Testis (tissue), 5 donors: ENCODE results near the genes NRG3 and LDB3.

DNA sequence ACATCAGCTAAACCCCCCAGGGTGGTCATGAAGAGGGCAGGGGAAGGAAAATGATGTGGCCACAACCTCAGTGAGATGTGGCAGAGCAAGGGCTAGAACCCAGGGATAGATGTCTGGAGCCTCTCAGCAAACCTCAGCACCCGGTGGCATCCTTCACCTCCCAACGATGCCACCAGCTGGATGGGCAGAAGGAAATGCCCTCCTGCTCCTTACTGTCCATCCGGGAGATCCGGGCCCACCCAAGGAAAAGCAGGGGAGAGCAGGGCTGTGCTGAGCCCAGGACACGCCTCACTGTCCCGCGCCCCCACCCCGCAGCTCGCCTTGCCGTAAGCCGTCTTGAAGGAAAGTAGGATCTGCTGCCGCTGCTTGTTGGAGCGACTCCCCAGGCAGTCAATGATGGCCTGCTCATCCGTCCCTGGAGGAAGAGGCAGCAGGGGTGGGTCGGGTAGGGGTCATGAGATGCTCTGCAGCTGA, 34.1 kb downstream of the PLAC9 start:
- PRO-cap, 3 experiments, result no peak in any of the 3 experiments
- RAMPAGE, long total RNA, 2 experiments, result no peak in any of the 2 experiments
- RRBS, result 90% methylated on average over 3 of the region's 15 CpGs

DNA sequence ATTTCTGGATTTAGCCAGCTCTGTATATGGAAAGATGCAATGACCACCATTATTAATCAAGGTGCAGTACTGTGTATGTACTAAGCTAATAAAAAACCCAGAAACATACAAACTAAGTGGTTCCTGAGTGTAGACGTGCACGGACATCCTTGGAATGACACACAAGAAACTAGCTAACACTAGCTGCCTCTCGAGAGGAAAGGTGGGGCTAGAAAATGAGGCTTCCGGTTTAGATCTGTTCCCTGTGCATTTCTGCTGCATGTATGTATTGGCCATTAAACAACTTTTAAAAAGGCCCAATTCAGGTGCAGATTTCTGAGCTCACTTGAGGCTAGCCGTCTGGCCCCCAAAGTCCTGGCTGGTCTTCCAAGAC, 29.1 kb downstream of the ANXA11 start:
- PRO-cap, 3 experiments, result no peak in any of the 3 experiments
- RAMPAGE, long total RNA, 2 experiments, result no peak in any of the 2 experiments
- RRBS, result no CpG with 5 or more reads among the region's 5 CpGs

DNA sequence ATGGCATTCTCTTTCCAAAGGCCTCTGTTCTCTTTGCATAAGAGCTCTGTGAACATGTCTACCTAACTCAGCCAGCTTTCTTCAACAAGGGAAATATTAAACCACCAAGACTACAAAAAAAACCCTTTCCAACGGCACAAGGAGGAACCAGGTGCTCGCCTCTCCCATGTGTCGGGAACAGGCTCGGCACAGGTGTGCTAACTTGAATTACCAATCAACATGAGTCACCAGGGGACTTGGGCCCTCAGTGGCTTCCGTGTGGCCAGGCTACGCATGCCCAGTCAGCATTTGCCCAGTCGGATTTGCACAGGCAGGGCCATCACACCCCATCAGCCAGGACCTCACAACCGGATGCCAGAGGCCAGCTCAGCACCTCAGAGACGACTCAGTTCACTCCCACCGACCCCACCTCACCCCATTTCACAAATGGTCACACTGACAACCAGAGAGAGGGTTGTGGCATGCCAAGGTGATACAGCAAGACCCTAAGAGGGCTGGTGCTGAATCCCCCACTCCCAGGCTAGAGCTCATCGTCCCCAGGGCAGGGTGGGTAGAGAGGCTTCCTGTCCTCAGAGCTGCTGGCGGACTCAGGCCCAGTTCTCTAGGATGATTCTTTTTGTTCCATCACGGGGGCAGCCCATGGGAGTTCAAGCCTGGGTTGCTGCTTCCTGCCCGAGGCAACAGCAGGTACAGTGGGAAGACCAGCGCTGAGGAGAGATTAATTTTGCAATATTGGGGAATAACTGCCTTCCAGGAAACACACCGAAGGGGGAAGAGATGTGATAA, 13.7 kb downstream of the ANXA11 start:
- PRO-cap, 3 experiments, result no peak in any of the 3 experiments
- RAMPAGE, long total RNA, 2 experiments, result no peak in any of the 2 experiments
- RRBS, result no CpG with 5 or more reads among the region's 16 CpGs

DNA sequence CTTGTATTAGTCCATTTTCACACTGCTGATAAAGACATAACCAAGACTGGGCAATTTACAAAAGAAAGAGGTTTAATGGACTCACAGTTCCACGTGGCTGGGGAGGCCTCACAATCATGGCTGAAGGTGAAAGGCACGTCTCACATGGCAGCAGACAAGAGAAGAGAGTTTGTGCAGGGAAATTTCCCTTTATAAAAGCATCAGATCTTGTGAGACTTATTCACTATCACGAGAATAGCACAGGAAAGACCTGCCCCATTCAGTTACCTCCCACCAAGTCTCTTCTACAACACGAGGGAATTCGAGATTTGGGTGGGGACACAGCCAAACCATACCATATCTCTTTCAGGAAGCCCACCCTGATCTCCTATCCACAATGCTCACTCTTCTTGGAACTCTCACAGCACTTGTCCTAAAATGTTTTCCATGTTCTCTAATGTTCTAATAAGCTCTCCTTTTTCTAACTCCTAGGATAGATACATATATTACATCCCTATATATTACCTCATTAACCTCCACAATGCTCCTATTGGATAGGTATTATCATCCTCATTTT, 9.6 kb downstream of the ANXA11 start:
- PRO-cap, 3 experiments, result no peak in any of the 3 experiments
- RAMPAGE, long total RNA, 2 experiments, result no peak in any of the 2 experiments
- RRBS, result no CpG with 5 or more reads among the region's 5 CpGs

- PRO-cap, 3 experiments, result peak in 3 of 3 experiments; most common plus-strand start chr10:80200173 (in 2); most common minus-strand start chr10:80199949 (in 3)
- RAMPAGE, long total RNA, 2 experiments, result no peak in any of the 2 experiments
- RRBS, result no CpG with 5 or more reads among the region's 9 CpGs
Observed at GRCh38 chr10:80199597-80200442, 5.5 kb downstream of the ANXA11 start.

- PRO-cap, 3 experiments, result peak in 2 of 3 experiments; most common plus-strand start chr10:80204481 (in 2)
- RAMPAGE, long total RNA, 2 experiments, result no peak in any of the 2 experiments
- RRBS, result no CpG with 5 or more reads among the region's 9 CpGs
Observed at GRCh38 chr10:80204115-80204686, 1.1 kb downstream of the ANXA11 start.

DNA sequence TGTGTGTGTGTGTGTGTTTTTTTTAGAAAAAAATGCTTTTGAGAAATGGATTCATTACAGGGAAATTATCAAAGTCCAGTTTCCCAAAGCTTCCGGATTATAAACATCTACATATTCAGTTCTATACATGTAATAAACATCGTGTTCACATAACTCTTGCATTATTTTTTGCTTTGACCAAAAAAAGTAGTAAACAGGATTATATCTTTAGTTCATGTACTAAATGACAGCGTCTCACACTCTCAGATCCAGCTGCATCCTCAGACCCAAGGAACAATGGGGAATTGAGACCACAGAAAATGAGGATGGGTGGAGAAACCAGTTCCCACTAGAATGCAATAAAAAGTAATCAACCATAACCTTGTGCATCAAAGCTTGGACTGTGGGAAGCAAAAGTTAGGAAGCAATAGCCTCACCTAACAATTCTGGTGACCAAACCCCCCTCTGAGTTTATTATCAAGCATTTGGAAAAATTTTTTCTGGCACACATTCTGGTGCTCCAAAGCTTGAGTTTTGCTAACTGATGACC, 904 bp upstream of the MAT1A start:
- PRO-cap, 3 experiments, result no peak in any of the 3 experiments
- RAMPAGE, long total RNA, 2 experiments, result no peak in any of the 2 experiments
- RRBS, result no CpG with 5 or more reads among the region's 3 CpGs

DNA sequence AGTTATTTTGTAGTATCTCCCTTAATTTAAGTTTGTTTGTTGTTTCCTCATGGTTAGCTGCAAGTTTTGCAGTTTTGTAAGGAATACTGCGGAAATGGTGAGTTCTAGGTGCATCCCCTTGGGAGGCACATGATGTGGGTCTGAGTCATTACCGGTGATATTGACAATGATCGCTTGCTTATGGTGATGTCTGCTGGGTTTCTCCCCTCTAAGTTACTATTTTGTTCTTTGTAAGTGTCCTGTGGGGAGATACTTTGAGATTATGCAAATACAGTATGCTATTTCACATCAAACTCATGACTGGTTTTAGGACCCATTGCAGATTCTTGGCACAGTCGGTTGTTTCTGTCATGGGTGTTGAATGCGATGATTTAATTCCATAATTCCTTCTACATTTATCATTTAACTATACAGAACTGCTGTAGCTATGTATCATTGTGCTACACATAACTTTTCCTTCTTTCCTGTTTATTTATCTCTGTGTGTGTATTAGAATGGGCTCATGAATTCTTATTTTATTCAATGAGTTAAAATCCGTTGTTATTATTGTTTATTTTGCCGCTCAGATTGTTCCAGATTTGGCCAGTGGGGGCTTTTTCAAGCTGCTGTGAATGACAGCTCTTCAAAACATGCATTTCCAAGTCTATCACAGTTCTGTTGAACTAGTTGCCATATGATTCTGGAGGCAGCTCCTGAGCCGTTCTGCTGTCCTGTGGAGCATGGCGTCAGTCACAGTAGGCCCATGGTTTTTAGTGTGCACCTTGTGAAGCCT, 18.3 kb downstream of the TSPAN14 start:
- PRO-cap, 3 experiments, result no peak in any of the 3 experiments
- RAMPAGE, long total RNA, 2 experiments, result no peak in any of the 2 experiments
- RRBS, result no CpG with 5 or more reads among the region's 9 CpGs

- PRO-cap, 3 experiments, result no peak in any of the 3 experiments
- RAMPAGE, long total RNA, 2 experiments, result no peak in any of the 2 experiments
- RRBS, result no CpG with 5 or more reads among the region's 6 CpGs
Observed at GRCh38 chr10:80489884-80490777, 36.0 kb downstream of the TSPAN14 start.

GRCh38 chr10:80517154-80518113, 20.3 kb upstream of the SH2D4B start:
- PRO-cap, 3 experiments, result no peak in any of the 3 experiments
- RAMPAGE, long total RNA, 2 experiments, result no peak in any of the 2 experiments
- RRBS, result no CpG with 5 or more reads among the region's 23 CpGs

DNA sequence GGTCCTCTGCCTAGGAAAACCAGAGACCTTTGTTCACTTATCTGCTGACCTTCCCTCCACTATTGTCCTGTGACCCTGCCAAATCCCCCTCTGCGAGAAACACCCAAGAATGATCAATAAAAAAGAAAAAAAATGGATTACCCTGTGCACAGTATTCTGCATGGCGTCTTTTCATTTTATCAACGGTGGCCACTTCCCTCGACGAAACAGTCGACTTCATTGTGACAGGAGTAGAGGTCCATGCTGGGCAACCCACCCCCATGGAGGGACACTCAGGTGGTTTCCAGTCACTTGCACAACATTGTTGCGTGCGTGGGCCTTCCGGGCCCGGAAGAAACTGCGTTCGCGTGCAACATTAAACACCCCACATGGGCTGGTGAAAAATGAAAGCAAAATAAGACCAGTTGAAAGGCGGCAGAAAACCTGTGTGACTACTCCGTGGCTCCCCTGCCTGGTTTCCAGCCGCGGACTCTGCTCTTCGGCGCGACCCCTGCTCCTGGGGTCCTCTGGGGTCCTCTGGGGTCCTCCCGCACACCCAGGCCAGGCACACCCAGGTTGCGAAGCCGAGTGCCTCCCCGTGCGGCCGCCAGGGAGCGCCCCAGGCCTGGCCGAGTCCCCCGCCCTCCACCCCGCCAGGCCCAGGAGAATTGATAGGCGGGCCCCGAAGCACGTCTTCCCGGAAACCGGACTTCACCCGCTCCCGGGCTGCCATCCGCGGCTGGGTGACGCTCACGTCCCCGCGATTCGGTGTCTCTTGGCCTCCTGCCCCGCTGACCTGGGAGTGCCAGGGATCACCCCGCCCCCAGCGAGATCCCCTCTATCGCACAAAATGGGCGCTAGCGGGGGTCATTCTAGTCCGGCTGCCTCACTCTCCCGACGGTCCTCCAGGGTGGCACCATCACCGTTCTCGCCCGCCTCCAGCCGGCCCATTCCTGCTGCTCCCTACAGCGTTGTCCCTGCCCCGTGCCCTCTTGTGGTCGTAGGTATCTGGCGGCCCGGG, 2.0 kb upstream of the SH2D4B start:
- PRO-cap, 3 experiments, result peak in 3 of 3 experiments; most common plus-strand start position 641 of the sequence (in 2); most common minus-strand start position 536 of the sequence (in 1)
- RAMPAGE, long total RNA, 2 experiments, result start-site peak on the minus strand in 1 of 2 experiments, centred at position 577 of the sequence, 15 reads per replicate
- RRBS, result 29% methylated on average over 12 of the region's 62 CpGs

DNA sequence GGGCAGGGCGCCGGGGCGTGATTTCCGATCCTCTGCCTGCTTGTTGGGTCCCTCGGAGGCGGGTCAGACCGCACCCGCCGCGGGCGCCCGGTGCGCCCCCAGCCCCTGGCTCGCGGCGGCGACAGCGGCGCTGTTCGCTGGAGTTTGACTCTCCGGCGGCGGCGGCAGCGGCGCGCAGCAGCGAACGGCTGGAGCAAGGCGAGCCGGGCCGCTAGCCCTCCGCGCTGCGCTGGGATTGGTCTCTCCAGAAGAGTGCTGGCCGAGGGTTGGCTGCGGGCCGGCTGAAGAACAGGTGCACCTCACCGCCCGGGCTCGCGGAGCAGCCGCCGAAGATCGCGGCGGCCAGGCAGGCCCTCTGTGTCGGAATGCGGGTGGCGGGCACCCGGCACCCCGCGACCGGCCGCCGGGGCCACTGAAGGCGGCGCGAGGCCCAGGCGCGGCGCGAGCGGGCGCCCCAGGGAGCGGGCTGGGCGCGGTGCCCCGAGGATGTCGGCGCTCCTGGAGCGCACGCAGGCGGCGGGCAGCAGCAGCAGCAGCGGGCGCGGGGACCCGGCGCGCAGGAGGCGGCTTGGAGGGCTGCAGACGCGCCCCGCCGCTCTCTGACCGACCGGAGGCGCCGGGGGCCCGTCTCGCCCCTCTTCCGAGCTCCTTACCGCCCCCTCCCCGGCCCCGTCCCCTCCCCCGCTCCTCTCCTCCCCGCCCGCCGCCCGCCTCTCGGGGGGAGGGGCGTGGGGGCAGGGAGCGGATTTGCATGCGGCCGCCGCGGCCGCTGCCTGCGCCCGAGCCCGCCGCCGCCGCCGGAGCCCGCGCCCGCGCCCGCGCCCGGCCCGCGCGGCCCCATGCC, at the start of gene NRG3:
Gene NRG3 (plus strand): TSS at position 744 of the 844 bp plus-strand sequence.
- PRO-cap, 3 experiments, result peak in 1 of 3 experiments; most common plus-strand start position 752 of the sequence (in 1)
- RAMPAGE, long total RNA, 2 experiments, result no peak in any of the 2 experiments
- RRBS, result 1% methylated on average over 68 of the region's 126 CpGs

DNA sequence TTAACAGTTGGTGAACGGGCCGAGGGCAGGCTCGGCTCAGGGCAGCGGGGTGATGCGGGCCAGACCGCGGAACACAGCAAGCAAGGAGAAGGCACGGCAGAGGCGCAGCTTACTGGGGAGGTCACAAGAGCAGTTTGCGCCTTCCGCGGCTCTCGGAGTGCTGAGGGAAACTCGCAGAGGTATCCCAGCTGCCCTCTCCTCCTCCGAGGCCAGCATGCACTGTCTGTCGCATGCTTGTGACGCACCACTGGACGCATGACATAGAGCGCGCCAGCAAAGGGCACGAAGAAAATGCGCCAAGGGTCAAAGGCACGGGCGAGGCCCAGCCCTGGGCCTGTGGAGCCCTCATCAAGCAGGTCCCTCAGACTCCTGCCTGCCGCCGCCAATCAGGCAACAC, 574.4 kb upstream of the GHITM start:
- PRO-cap, 3 experiments, result peak in 2 of 3 experiments; most common plus-strand start position 285 of the sequence (in 2); most common minus-strand start position 208 of the sequence (in 1)
- RAMPAGE, long total RNA, 2 experiments, result start-site peak on the plus strand in 2 of 2 experiments, centred at positions 280 to 286 of the sequence, 8 to 22 reads per replicate
- RRBS, result no CpG with 5 or more reads among the region's 26 CpGs

DNA sequence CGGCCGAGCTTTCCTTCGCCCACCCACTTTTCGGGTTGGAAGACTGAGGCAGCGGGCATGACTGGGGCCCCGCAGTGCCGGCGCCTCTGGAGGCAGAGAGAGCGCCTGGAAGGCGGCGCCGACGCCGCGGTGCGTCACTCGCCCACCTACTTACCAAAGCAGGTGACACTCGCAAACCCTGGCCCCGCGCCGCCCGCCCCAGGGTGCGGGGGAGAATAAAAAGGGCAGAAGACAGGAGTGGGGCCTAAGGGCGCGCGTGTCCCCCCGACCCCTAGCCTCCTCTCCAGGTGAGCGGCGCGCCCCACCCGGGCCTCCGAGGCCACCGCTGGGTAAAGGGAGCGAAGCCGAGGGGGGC, 34.2 kb upstream of the GRID1 start:
- PRO-cap, 3 experiments, result peak in 3 of 3 experiments; most common plus-strand start position 227 of the sequence (in 3); most common minus-strand start position 88 of the sequence (in 2)
- RAMPAGE, long total RNA, 2 experiments, result no peak in any of the 2 experiments
- RRBS, result 2% methylated on average over 4 of the region's 35 CpGs

GRCh38 chr10:86451735-86452552, 69.6 kb downstream of the WAPL start:
- PRO-cap, 3 experiments, result no peak in any of the 3 experiments
- RAMPAGE, long total RNA, 2 experiments, result no peak in any of the 2 experiments
- RRBS, result no CpG with 5 or more reads among the region's 8 CpGs

DNA sequence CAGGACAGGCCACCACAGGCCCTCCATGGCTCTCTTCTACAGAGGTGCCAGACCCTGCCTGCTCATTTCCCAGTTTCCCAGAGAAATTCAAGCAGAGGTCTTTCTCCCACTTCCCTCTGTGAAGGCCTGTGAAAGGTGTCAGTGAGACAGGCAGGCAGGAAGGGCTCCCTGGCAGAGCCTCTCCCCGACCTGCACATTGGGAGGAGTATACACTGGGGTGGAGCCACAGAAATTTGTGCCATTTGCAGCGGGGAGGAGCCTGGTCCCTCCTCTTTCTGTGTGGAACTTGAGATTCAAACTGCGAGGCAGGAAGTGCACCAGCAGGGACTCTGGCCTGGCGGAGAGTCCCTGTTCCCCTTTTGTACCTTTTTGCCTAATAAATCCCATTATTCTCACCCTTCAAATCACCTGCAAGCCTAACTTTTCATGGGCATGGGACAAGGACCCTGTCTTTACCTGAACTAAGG, 54.6 kb upstream of the OPN4 start:
- PRO-cap, 3 experiments, result no peak in any of the 3 experiments
- RAMPAGE, long total RNA, 2 experiments, result no peak in any of the 2 experiments
- RRBS, result no CpG with 5 or more reads among the region's 4 CpGs

DNA sequence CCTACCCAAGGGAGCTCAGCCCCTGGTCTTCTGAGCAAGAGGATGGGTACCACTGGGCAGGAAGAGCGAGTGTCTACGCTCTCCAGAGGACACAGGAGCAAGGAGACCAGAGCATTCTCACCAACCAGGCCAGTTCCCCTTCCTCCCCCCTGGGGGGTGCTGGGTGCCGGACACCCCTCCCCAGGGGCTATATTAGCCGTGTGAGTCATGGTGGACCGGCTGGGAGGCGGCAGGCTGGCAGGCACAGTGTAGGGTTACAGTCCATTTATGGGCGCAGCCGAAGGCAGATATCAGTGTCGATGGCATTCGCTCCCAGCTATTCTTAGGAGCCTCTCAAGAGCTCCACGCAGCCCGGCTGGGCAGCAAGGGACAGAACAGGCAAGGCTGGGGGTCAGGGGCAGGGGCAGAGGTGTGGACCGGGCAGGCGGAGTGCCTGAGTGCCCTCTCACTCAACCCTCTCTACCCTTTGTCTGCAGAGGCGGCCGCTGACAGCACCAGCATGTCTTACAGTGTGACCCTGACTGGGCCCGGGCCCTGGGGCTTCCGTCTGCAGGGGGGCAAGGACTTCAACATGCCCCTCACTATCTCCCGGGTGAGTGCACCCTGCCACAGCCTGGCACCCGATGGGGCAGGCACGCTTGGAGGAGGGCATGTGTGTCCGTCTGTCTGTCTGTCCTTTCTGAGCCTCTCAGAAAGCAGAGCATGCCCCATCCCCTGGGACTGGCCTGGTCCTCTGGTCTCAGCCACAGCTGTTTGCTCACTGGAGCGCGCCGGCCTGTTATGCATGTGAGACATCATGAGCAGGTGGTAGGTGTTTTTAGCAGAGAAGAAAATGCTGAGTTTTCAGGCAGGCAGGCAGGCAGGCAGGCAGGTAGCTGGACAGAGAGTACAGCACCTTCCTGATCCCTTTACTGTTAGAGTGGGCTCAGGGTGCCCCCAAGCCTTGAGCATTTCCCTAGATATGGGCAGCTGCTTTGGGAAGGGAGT, at the start of gene LDB3:
Gene LDB3 (plus strand): TSS at position 319 of the 987 bp plus-strand sequence.
- PRO-cap, 3 experiments, result peak in 1 of 3 experiments; most common plus-strand start position 319 of the sequence (in 1)
- RAMPAGE, long total RNA, 2 experiments, result start-site peak on the plus strand in 2 of 2 experiments, centred at positions 331 to 337 of the sequence, 12 to 15 reads per replicate
- RRBS, result 80% methylated on average over 6 of the region's 25 CpGs

DNA sequence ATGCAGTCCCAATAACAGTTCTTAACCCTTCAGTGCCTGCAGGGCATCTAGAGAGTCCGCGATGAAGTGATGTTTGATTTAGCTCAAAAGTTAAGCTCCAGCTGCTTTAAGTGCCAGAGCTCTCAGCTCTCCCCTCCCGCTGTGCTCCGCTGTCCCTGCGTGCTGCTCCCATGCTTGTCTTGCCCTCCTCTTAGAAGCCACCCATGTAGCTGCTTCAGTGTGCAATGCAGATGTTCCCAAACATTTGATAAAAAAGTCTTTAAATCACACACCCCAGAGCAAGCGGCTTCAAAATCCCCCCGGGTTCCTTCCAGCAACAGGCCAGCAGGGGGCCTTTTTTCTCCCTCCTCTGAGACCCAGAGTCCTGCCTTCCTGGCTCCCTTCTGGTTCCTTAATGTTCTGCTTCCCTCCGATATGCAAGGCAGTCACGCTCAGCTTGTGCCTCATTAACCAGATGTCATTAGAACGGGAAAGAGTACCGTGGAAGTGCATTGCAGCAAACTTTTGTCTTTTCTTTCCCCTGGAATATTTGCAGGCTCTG, 25.4 kb downstream of the LDB3 start:
- PRO-cap, 3 experiments, result peak in 3 of 3 experiments; most common plus-strand start position 446 of the sequence (in 2); most common minus-strand start position 385 of the sequence (in 3)
- RAMPAGE, long total RNA, 2 experiments, result no peak in any of the 2 experiments
- RRBS, result no CpG with 5 or more reads among the region's 11 CpGs

- PRO-cap, 3 experiments, result no peak in any of the 3 experiments
- RAMPAGE, long total RNA, 2 experiments, result no peak in any of the 2 experiments
- RRBS, result no CpG with 5 or more reads among the region's 15 CpGs
Observed at GRCh38 chr10:86732626-86733152, 23.7 kb upstream of the BMPR1A start.

GRCh38 chr10:86744050-86744969, 12.1 kb upstream of the BMPR1A start:
- PRO-cap, 3 experiments, result peak in 1 of 3 experiments; most common plus-strand start chr10:86744314 (in 1); most common minus-strand start chr10:86744210 (in 1)
- RAMPAGE, long total RNA, 2 experiments, result no peak in any of the 2 experiments
- RRBS, result no CpG with 5 or more reads among the region's 8 CpGs